REH cell (cell line): ENCODE measurements around the gene BMP8A.

DNA sequence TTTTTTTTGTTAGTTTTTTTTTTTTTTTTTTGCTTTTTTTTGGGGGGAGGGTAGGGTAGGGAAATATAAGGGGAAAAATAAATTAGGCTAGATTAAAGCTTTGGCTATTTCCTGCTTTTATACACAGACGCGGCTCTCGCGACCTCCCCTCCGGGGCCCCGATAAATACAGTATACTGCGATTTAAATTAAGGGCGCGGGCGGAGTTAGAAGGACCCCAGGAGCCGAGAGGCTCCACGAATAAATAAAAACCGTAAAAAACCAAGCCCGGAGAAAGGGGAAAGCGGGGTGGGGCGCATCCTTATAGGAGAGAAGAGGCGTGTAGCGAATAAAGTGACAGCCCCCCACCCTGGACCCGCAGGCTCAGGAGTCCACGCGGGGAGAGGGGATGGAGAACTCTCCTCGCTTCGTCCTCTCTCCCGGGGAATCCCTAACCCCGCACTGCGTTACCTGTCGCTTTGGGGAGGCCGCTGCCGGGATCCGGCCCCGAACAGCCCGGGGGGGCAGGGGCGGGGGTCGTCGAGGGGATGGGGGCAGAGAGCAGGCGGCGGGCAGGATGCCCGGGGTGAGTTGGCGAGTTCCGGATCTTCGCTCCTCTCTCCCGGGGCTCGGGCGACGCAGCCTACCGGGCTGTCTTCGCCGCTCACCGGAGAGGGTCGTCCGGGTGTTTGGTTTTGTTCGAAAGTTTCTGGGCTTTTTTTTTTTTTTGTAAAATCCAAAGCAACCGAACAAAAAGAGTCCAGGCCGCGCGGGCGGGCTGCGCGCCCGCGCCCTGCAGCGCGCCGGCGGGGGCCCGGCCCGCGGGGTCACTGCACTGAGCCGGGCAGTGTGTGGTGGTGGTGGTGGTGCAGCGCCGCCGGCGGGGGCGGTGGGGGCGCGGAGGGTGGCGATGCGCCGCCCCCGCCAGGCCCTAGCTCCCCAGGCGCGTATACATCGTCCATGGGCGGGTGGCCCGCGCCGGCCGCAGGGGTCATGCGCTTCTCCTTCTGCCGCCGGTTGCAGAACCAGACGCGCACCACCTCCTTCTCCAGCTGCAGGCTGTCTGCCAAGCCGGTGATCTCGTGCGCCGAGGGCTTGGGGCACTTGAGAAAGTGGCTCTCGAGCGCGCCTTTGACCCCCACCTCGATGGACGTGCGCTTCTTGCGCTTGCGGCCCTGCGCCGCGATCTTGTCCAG, 1.6 kb downstream of the POU3F1 start:
- PRO-cap: no peak

GRCh38 chr1:38425322-38425755, 378.7 kb upstream of the POU3F1 start:
- PRO-cap: no peak

- PRO-cap: no peak
Measured at GRCh38 chr1:38720968-38721516, 138.5 kb downstream of the RRAGC start.

GRCh38 chr1:38777766-38778448, 81.7 kb downstream of the RRAGC start:
- PRO-cap: no peak

DNA sequence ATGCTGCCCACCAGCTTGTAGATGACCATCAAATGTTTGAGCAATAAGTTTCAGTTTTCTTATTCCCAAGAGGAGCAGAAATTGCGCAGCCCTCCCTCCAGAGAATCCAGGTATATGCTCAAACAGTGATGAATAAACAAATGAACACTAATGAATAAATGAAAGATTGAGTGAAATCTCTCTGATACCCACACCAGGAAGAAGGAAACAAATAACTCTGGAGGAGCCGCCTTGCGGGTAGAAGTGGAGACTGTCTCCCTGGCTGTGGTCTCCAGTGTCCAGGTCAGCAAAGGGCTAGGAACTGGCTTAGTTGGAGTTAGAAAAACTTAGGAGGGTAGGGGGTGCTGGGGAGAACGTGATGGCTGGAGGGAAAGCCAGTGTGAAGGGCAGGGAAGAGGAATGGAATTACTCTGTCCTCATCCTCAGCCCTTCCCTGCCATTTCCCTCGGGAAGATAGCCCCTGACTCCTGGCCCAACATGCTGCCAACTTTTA, 581 bp downstream of the RHBDL2 start:
- PRO-cap: no peak

DNA sequence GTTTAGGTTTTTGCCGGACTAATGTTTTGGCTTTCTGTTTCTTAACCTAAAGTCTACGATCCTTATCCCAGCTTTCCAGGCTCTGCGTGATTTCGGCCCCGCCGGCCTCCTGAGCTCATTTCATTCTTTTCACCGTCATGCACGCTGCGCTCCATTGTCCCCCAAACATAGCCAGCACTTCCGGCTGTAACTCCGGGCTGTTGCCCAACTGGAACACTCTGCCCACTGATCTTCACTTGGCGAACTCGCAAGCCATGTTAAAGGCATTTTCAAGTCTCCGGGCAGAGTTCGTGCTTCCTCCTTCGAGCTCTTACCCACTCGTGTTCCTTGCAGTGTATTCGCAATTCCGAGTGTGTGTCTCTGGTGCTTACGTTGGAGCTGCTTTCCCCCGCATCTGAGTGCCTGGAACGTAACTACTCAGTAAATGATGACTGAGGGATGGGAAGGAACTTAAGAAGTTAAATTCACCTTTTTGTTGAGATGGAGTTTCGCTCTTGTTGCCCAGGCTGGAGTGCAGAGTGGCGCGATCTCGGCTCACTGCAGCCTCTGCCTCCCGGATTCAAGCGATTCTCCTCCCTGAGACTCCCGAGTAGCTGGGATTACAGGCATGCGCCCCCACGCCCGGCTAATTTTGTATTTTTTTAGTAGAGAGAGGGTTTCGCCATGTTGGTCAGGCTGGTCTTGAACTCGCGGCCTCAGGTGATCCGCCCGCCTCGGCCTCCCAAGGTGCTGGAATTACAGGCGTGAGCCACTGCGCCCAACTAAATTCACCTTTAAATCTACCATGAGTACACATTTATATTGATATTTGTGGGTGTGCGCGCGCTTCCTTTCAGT, 677 bp downstream of the NDUFS5 start:
- PRO-cap: bidirectional peak, plus-strand start at position 266 of the sequence, minus-strand start at position 159 of the sequence

DNA sequence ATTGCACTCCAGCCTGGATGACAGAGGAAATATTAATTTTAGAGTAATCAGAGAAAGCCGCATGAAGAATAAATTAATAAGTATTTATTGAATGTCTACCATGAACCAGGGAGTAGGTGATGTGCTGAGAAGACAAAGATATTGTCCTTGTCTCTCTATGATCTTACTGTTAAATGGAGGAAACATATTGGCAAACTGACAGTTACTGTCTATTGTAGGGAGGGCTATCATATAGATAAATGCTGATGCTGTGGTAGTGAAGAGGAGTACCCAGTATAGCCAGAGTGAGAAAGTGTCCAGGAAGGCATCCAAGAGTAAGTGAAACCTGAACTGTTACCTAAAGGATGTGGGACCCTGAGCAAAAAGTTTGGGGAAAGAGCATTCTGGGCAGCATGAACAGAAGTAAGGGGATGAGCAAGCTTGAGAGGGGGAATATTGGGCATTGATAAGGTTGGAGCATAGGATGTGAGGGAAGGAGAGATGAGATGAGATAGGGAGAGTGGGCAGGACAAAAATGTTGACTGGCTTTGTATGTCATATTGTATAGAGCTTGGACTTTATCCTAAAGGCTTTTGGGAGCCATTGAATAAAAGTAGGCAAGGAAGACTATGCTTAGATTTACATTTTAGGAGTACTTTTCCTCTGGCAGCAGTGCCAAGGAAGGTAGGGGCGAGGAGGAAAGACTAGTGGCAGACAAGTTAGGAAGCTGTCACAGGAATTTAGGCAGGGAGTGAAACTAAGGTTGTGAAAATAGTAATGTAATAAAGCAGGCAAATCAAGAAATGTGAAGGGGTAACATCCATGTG, 88.6 kb downstream of the NDUFS5 start:
- PRO-cap: no peak

DNA sequence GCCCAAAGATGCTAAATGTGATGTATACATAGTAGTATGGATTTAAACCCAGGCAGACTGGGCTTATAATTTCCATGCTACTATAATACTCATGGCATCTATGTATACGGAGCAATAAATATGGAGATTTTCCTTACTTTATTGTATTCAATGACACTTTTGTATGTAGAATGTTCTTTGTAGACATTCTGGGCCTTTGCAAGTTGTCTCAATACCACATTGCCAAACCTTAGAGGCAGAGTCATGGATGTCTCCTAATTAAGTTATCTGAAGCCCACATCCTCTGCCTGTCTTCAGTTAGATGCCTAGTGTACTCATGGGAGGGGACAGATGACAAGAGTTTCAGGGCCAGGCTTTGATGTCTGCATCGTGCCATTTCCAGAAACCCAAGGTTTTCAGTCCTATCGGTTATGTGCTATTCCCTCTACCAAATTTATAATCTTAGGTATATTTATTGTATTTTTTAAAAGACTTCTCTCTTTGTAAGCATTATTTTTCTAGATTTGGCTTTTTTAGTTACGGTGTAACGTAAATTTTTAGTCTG, 8.3 kb upstream of the MACF1 start:
- PRO-cap: bidirectional peak, plus-strand start at position 381 of the sequence, minus-strand start at position 265 of the sequence

- PRO-cap: no peak
Measured at GRCh38 chr1:39281972-39282629, 77.6 kb downstream of the MACF1 start.

- PRO-cap: no peak
Measured at GRCh38 chr1:39407055-39408143, 84.0 kb upstream of the BMP8A start.

DNA sequence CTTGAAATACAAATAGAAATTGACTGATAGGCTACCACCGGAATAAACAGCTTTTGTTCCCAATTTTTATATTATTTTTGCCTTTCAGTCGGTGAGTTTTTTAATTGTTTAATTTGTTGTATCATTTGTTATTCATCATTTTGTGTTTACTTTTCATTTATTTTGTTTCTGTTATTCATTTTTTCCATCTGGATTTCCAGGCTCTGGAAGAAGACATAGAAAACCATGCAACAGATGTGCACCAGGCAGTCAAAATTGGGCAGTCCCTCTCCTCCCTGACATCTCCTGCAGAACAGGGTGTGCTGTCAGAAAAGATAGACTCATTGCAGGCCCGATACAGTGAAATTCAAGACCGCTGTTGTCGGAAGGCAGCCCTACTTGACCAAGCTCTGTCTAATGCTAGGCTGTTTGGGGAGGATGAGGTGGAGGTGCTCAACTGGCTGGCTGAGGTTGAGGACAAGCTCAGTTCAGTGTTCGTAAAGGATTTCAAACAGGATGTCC, 63.6 kb upstream of the BMP8A start:
- PRO-cap: no peak

DNA sequence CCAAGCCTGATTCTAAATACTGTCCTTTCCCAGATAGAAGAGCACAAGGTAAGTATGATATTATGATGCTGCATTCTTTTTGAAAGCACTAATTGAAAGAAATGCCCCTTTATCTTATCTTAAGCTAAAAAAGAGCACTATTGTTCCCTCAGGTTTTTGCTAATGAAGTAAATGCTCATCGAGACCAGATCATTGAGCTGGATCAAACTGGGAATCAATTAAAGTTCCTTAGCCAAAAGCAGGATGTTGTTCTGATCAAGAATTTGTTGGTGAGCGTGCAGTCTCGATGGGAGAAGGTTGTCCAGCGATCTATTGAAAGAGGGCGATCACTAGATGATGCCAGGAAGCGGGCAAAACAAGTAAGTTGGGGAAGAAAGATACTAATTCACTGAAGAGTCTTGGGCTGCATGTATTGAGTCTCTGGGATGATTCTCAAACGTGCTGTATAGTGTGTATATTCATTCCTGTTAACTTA, 43.9 kb upstream of the BMP8A start:
- PRO-cap: no peak

DNA sequence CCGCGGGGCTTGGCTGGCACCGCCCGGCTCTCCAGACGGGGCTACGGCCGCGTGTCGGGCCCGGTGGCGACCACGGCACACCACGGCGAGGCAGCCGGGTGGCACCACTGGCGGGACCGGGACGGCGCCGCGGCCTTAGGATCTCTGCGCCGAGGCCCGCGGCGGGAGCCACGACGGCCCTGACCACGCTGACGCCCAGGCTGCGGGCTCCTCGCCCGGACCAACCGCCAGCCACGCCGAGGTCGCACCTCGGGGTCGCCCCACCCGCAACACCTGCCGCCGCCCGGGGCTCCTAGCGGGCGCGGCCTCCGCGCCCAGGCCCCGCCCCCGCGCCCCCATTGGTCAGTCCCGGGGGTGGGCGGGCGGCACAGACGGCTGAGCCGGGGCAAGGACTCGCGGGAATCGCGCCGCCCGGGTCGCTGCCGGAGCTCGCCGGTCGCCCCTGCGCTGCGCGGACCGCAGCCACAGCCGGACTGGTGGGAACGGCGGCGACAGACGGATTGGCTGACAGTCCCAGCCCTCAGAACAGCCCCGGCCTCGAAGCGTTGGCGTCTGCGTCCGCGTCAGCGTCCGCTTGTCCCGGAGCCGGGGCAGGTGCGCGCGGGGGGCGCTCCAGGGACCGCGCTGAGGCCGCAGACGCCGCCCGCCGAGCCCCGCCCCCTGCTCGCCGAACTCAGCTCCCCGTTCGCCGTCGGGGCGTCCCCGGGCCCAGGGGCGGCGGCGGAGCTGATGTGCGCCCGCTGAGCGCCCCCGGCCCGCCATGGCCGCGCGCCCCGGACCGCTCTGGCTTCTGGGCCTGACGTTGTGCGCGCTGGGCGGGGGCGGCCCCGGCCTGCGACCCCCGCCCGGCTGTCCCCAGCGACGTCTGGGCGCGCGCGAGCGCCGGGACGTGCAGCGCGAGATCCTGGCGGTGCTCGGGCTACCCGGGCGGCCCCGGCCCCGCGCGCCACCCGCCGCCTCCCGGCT, at the start of gene BMP8A:
TSS of gene BMP8A (plus strand) at position 405 of the 966 bp plus-strand sequence.
- PRO-cap: bidirectional peak, plus-strand start at position 368 of the sequence, minus-strand start at position 275 of the sequence

GRCh38 chr1:39526939-39527697, 35.7 kb downstream of the BMP8A start:
- PRO-cap: no peak

- PRO-cap: no peak
Measured at GRCh38 chr1:39645972-39647412, 7.0 kb upstream of the HEYL start.

GRCh38 chr1:39799055-39799510, 10.4 kb upstream of the BMP8B start:
- PRO-cap: bidirectional peak, plus-strand start at chr1:39799441, minus-strand start at chr1:39799322

GRCh38 chr1:39816740-39817265, 28.1 kb upstream of the BMP8B start:
- PRO-cap: no peak

DNA sequence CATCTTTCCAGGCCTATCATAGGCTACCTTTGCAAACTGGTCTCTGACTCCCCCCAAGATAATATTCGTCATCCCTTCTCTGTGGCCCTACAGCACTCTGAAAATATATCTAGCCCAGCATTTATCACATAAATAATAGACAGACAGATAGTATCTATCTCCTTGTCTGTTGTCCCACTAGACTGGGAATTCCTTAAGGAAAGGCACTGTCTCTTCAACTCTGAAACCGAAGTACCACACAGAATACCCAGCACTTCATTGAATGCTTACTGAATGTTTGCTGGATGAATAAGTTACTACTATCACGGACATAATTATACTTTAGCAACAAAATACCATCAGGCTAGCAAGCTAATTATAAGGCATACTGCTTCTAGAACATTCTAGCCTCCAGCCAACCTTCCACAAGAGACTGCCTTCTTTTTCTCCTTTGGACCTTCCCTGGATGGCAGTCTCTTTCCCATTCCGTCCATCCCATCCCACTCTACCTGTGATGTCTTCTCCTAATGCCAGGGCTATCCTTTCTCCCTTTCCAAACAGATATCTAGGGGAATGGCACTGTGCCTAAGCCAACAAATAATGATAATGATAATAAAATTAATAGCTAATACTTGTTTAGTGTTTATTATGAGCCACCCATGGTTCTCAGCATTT, 33.8 kb downstream of the TRIT1 start:
- PRO-cap: no peak

- PRO-cap: no peak
Measured at GRCh38 chr1:39900378-39901466, 995 bp downstream of the MYCL start.

DNA sequence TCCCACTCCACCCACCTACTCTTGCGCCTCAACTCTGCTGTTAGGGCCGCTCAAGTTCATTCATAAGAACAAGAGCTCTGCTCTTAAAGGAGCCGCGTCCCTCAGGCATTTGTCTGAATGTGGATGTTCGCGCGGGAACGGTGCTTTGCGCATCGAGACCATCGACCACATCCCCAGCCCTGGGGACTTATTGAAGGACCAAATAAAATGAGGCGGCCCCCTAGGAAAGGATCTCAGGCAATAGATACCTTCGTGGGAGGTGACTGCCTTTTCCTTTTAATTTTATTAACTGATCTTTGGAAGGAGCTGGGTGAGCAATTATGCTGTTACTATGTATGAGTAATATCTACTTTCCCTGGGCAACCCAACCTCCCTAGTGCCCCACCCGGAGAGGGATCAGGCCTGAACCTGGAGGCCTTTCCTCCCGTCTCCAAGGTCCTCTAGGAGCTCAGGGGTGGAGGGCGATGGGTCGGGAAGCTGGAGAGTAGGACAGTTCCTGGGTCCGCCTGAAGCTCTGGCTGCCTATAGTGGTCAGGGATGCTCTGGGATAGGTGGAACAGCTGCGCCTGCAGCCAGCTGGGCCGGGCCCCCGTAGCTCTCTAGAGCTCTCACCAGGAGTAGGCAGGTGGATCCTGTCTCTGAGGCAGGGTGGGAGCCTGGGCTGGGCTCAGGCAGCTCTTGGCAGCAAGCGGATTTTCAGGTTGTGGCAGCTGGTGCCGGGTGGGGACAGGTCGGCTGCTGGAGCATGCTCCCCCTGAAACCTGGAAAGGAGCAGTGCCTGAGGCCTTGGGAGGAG, 1.0 kb downstream of the MFSD2A start:
- PRO-cap: bidirectional peak, plus-strand start at position 109 of the sequence, minus-strand start outside the sequence